Measurements from ENCODE around the genes PHF23, GPS2, ACAP1, NLGN2, ZBTB4 and TP53.

DNA sequence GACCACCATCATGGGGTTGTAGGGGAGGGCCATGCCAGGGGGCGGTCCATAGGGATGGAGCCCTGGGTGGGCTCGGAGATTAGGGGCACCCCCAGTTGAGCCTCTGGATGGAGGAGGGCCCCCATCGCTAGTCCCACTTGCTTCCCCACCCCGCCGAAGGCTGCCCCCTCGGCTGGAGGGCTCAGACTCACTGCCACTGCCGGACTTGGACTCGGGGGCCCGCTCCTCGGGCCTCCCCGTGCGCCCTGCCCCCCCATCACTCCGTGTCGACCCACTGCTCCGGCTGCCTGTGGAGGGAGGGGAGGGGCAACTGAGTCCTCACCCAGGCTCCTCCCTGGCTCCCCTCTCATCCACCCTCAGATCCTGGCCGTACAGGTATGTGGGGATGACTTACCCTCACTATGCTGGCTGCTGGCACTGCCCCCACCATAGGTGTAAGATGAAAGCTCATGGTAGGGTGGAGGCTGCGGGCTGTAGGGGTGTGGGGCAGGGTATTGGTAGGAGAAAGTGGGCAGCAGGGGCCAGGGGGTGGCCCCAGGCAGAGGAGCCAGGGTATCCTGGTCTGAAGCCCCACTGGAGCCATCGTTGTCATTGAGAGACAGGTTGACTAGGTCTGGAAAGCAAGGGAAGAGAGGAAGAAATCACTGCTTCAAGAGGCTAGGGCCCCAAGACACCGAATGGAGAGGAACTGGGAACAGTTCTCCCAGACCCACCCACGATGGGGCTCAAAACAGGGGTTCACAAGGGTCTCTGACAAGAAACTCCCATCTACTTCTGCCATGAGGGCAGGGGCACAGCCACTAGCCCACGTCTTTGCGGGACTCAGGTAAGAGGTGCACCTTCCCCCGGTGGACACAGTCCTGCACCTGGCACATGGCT, 6.5 kb downstream of the ACADVL start:
- PRO-cap = no peak
- RAMPAGE, long total RNA = no peak
- RRBS = 80% methylated on average over 7 of the region's 23 CpGs

DNA sequence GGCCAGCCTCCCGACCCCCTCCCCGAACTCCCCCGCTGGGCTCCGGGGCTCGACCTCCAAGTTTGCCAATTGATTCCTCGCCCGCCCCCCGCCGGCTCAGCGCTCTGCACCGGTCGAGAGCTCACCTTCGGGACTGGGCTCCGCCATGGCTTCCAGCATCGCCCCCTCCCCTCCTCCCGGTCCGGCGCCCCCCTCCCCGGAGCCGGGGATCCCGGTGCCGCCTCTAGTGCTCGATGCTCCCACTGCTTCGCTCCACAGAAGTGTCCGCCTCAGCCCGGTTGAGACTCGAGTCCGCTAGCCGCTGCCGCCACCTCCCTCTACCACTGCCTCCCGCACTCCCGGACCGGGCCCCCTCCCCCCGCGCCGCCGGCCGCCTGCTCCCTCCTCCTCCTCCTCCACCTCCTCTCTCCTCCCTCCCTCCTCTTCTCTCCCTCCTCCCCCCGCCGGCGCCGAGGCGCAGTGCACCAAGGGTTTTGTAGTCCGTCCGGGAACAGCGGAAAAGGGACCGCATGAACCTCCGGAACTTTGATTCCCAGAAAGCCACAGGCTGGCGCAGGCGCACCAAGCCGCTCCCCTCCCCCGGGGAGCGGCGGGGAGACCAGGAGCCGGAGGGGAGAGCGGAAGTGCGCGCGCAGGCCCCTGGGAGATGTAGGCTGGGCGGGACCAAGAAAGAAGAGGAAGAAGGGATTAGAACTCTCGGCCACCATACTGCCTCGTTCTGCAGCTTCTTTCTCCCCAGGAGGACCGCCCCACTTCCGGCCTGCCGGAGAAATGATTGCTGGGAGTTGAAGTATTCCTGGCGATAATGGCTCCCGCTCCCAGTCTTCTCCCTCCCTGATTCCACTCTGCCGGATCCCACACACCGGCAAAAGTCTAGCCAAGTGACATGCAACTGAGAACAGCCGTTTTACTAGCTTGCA, at the start of gene PHF23:
PHF23 (minus strand) TSS at position 337 of the 920 bp plus-strand sequence.
- PRO-cap = unidirectional peak, minus-strand start at position 397 of the sequence
- RAMPAGE, long total RNA = no peak
- RRBS = 1% methylated on average over 41 of the region's 70 CpGs

DNA sequence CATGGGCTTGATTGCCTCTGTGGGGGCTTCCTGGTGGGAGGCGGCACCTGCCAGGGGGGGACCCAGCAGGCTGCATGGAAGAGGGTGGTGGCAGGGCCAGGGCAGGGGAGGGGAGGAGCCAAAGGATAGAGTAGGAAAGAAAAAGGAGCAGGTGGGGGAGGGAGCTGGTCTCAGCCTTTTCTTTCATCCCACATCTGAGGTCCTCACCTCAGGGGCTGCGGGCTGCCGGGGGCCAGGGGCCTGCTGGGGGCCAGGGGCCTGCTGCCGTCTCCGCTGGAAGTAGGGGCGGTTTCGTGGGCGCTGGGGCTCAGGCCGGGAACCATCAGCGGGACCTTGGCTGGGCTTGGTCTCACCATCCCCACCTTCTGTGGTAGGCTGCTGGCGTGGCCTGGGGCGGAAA, 5.1 kb downstream of the YBX2 start:
- PRO-cap = no peak
- RAMPAGE, long total RNA = no peak
- RRBS = no CpG with 5 or more reads among the region's 12 CpGs

GRCh38 chr17:7293627-7294323, 664 bp downstream of the YBX2 start:
- PRO-cap = no peak
- RAMPAGE, long total RNA = no peak
- RRBS = 4% methylated on average over 11 of the region's 33 CpGs

- PRO-cap = bidirectional peak, plus-strand start at chr17:7315411, minus-strand start at chr17:7315360
- RAMPAGE, long total RNA = start-site peak on the minus strand at chr17:7315335-7315349, 28 and 36 reads in 2 replicates
- RRBS = 1% methylated on average over 63 of the region's 107 CpGs
Measured at GRCh38 chr17:7314741-7315756, at the start of gene GPS2. Gene GPS2 (minus strand): TSS chr17:7315360.

- PRO-cap = no peak
- RAMPAGE, long total RNA = no peak
- RRBS = 18% methylated on average over 5 of the region's 13 CpGs
Measured at GRCh38 chr17:7336314-7336853, at the start of gene ACAP1. Gene ACAP1 (plus strand): TSS chr17:7336529.

GRCh38 chr17:7356205-7356671, 1.3 kb downstream of the TMEM95 start:
- PRO-cap = no peak
- RAMPAGE, long total RNA = no peak
- RRBS = no CpG with 5 or more reads among the region's 13 CpGs

GRCh38 chr17:7404292-7405320, 709 bp upstream of the TMEM256 start:
- PRO-cap = unidirectional peak, plus-strand start at chr17:7404653; unidirectional peak, plus-strand start at chr17:7404915
- RAMPAGE, long total RNA = no peak
- RRBS = 2% methylated on average over 43 of the region's 86 CpGs

DNA sequence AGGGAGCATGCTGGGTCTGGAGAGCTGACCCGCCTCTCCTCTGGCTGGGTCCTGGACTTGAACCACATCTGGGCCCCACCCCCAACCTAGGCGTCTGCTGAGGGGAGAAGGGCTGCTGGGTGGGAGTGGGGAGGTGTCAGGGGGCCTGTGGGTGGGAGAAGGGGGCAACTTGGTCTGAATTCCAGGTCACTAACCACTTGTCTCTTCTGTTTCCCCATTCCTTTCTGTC, at the start of gene NLGN2:
NLGN2 (plus strand) TSS at position 165 of the 229 bp plus-strand sequence.
- PRO-cap = no peak
- RAMPAGE, long total RNA = no peak
- RRBS = no CpG with 5 or more reads among the region's 2 CpGs

- PRO-cap = no peak
- RAMPAGE, long total RNA = no peak
- RRBS = no CpG with 5 or more reads among the region's 8 CpGs
Measured at GRCh38 chr17:7458818-7459473, 14.1 kb downstream of the CHRNB1 start.

DNA sequence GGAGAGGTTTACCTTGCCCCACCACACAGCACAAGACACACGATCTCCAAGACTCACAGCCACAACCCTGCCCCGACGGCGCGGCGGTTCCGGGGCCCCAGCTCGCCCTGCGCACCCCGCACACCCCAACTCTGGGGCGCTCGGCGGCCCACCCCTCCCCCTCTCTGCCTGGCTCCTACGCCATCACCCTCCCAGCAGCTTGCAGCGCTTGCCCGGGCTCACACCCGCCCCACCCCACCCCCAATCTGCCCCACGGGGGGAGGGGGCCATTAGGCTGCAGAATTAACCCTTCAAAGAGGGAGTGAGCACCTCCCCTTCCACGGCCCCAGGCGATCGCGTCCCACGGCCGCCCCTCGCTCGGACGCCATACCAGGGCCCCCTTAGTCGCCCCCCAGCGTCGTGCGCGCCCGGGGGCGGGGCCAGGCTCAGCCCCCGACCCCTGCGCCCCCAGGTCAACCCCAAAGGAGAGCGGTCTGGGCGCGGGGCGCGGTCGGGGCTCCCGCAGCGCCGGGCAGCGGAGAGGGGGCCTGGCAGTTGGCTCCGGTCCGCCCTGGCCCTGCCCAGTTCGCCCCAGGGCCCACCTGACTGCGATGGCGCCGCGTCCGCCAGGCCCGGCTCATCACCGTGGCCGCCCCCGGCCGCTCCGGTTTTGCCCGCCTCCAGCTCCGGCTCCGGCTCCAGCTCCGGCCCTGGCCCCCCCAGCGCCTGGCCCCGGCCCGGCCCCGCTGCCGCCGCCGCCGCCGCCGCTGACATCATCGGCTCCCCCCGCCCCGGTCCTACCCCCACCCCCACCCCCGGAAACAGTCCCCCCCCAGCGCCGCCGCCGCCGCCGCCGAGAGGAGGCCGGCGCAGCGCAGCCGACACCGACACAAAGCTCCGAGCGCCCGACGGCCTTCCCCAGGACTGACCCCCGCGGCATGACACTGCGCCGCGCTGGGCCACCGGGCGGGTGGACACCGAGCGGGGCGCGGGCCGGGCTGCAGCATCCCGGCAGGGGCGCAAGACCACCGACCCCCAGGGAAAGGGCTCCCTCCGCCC, at the start of gene ZBTB4:
ZBTB4 (minus strand) TSS at position 757 of the 1,038 bp plus-strand sequence.
- PRO-cap = bidirectional peak, plus-strand start at position 461 of the sequence, minus-strand start at position 166 of the sequence; bidirectional peak, plus-strand start at position 909 of the sequence, minus-strand start at position 707 of the sequence
- RAMPAGE, long total RNA = no peak
- RRBS = 2% methylated on average over 53 of the region's 110 CpGs

- PRO-cap = no peak
- RAMPAGE, long total RNA = no peak
- RRBS = no CpG with 5 or more reads among the region's 4 CpGs
Measured at GRCh38 chr17:7486554-7487048, 5.4 kb downstream of the SLC35G6 start.

GRCh38 chr17:7493168-7493822, 12.0 kb downstream of the SLC35G6 start:
- PRO-cap = no peak
- RAMPAGE, long total RNA = no peak
- RRBS = no CpG with 5 or more reads among the region's 7 CpGs

- PRO-cap = no peak
- RAMPAGE, long total RNA = no peak
- RRBS = no CpG with 5 or more reads among the region's 20 CpGs
Measured at GRCh38 chr17:7496395-7497175, 15.3 kb downstream of the SLC35G6 start.

DNA sequence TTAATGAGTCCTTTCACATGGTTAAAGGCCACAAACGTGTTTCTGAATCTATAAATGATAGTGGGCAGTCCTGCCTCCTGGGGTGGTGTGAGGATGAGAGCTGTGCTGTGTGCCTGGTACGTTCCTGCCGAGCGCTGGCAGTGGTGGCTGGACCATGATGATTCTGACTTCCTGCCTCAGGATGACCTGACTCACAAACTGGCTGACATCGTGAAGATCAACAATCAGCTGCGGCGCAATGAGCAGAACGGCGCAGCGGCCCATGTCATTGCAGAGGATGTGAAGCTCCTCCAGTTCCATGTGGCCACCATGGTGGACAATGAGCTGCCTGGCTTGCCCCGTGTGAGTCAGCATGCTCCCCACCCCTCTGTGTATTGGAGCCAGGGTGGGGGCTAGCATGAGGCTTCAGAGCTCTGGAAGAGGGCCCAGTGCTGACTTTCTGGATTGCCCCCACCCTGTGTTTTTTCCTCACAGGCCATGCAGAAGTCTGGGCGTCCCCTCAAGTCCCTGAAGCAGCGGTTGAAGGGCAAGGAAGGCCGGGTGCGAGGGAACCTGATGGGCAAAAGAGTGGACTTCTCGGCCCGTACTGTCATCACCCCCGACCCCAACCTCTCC, 16.0 kb downstream of the SLC35G6 start:
- PRO-cap = no peak
- RAMPAGE, long total RNA = no peak
- RRBS = no CpG with 5 or more reads among the region's 18 CpGs

- PRO-cap = no peak
- RAMPAGE, long total RNA = no peak
- RRBS = no CpG with 5 or more reads among the region's 19 CpGs
Measured at GRCh38 chr17:7498880-7499648, 17.8 kb downstream of the SLC35G6 start.

DNA sequence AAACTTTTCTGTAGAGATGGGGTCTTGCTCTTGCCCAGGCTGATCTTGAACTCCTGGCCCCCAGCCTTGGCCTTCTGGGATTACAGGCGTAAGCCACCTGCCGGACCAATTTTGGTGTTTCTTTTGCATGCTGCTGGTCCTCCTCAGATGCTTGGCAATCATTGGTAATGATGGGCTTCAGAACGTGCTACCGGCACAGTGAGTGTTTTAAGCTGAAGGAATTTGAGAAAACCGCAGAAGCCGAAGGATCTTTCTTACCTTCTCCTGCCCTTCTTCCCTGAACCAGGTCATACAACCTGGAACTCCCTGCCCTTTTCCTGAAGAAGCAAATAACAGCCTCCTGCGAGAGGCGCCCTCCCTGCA, 494 bp upstream of the TNFSF12 start:
- PRO-cap = no peak
- RAMPAGE, long total RNA = no peak
- RRBS = 6% methylated on average over 3 of the region's 8 CpGs

DNA sequence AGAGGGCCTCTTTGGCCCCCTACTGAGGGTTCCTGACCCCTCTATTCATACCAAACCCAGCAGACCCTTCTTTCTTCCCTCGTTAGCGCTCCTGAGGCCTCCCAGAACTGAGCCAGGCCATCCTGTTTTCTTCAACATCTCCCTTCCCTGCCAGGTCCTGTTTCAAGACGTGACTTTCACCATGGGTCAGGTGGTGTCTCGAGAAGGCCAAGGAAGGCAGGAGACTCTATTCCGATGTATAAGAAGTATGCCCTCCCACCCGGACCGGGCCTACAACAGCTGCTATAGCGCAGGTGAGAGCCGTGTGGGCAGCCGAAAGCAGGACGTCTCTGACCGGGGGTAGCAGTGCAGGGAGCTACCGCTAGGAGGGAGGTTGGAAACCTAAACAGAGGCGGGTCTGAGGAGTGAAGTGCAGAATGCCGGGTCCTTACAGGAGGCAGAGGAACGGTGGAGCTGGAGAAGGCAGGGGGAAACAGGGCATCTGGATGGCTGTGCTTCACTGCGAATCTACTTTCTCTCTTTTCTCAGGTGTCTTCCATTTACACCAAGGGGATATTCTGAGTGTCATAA, 1.4 kb upstream of the SENP3 start:
- PRO-cap = no peak
- RAMPAGE, long total RNA = no peak
- RRBS = 20% methylated on average over 9 of the region's 17 CpGs

- PRO-cap = no peak
- RAMPAGE, long total RNA = no peak
- RRBS = 98% methylated on average over 4 of the region's 17 CpGs
Measured at GRCh38 chr17:7675922-7676949, 11.1 kb downstream of the TP53 start.

GRCh38 chr17:7687038-7687860, at the start of gene TP53:
Gene TP53 (minus strand): TSS chr17:7687490.
- PRO-cap = bidirectional peak, plus-strand start at chr17:7687636, minus-strand start at chr17:7687487
- RAMPAGE, long total RNA = no peak
- RRBS = no CpG with 5 or more reads among the region's 29 CpGs